Ureter (tissue), 1 donor: Measurements from ENCODE around the genes ISX, RASD2 and APOL1.

GRCh38 chr22:35065623-35066507, at the start of gene ISX:
TSS of gene ISX (plus strand) at chr22:35066158.
- PRO-cap, result no peak

- PRO-cap, result no peak
Measured at GRCh38 chr22:35111249-35111907, 45.4 kb downstream of the ISX start.

DNA sequence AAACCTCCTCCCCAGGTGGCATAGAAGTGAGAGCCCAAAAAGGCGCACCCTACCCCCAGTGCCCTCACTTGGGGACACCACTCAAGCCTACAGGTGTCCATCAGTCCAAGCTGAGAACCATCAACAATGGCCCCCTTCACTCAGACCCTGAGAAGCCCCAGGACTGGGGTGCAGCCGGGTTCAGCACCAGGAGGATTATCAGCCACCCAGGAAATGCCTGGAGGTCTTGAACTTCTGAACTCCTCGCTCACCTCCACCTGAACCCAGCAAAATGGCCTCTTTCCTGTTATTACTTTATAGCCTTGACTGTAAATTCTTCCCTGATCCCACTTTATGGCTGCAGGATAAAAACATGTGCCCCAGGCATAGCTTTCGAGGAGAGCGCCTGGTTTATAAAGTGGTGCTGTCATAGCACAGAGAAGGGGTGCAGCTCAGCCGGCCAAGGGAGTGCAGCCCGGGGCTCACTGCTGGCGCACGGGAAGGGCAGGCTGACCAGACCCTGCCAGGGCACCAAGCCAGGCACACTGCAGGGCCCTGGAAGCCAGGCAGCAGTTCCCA, 50.7 kb downstream of the ISX start:
- PRO-cap, result no peak

GRCh38 chr22:35306326-35307031, 6.8 kb downstream of the TOM1 start:
- PRO-cap, result no peak

DNA sequence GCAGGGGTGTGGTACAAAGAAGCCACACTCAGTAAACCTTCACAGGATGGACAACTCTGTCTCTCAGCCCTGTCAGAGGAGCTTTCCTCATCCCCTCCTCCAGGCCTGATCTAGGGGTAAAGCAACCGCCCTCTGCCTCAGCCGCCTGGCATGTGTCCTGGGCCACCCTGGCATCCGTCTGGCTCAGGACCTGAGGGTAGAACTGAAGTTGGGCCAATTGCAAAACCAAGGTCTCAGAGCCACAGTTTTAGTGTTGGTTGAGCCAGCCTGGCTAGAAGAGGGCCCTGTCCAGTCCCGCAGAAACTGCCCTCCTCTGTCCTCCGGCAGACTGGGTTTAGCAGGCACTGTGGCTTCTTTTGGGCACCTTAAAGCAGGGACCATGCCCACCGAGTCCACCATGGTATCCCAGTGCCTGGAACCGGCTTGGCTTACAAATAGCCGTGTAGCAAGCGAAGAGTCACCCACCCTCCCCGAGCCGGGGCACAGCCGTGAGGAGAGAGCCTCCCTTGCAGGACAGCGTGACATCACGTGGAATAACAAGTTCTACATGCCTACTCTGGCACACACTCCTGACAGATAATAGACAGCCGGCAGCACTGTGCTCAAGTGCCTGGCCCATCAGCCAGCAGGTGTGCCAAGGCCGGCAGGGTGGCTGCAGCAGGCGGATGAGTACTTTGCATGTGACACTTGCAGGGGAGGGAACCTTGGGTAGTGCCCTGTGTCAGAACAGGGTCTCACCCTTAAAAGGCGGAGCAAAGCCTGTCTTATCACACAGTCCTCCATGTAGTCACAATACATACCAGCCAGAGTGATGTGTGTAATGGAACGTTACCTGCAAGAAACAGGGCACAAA, 16.0 kb downstream of the TOM1 start:
- PRO-cap, result no peak

GRCh38 chr22:35338228-35338570, 38.5 kb downstream of the TOM1 start:
- PRO-cap, result no peak

DNA sequence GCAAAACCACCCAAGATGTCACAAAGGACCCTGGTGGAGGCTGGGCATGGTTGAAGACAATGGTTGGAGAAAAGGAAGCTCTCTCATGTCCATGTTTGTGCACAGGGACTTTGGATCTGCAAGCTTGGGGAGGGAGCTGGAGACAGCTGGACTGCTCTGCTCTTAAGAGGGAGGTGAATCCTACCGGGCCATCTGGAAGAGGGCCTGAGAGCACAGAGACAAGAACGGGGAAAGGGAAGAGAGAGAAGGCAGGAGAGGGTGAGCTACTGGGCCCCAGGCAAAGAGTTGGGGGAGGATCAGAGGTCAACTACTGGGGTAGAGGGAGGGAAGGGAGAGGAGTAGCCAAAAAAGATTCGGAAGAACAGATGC, 25.1 kb upstream of the HMOX1 start:
- PRO-cap, result no peak

- PRO-cap, result bidirectional peak, plus-strand start at chr22:35540856, minus-strand start at chr22:35540735
Measured at GRCh38 chr22:35540563-35541025, at the start of gene RASD2. TSS of gene RASD2 (plus strand) at chr22:35540831.

DNA sequence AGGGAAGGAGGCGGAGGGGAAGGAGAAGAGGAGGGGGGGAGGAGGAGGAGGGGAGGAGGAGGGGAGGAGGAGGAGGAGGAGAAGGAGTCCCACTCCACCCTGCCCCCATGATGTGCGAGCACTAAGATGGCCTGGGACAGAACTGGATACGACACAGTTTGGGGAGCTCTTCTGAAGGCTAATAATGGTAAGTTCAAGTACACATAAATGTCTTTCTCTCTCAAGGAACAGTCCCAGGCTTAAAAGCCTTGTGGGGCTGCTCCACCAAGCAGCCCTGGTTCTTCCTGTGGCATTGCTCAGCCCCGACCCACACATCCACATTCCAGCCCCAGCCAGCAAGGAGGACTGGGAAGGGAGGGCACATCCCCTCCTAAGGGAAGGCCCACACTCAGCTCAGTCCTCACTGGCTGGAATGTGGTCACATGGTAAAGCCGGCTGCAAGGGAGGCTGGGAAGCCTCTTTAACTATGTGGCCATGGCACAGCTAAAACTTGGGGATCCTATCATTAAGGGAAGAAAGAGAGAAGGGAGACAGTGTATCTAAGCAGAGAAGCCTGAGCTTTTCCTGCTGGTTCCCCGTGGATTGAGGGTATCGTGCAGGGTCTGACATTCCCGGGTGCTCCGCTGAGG, 13.3 kb upstream of the MB start:
- PRO-cap, result no peak

DNA sequence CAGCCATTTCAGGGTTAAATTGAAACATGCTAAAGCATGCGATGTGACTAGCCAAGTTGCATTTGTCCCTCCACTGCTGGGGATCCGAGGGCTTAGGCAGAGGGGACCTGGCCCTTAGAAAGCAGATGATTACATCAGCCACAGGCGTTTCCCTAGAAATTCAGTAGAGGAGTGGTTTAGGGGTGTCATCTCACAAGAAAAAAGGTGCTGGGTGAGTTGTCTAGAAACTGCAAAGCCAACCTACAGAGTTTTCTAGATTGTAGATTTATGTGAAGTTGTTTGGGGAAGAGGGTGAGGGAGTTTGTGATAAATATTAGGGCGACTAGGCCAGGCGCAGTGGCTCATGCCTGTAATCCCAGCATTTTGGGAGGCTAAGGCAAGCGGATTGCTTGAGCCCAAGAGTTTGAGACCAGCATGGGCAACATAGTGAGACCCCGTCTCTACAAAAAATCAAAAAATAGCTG, 615 bp downstream of the APOL6 start:
- PRO-cap, result no peak

- PRO-cap, result no peak
Measured at GRCh38 chr22:35741798-35742499, 24.3 kb downstream of the APOL5 start.

DNA sequence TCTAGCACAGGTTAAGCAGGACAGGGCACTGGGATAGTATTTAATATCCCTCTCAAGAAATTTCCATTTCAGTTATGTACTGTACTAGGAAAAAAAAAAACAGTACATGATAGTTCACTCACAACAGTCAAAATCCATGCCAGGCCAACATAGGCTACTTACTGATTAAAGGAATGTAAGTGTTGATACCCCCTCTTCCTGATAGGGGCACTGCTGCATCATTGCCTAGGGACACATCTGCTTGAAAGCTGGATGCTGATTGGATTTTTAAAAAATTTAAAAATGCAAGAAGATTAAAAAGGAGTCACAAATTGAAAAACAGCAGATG, 43.3 kb downstream of the APOL5 start:
- PRO-cap, result no peak

GRCh38 chr22:35809673-35810217, 92.1 kb downstream of the APOL5 start:
- PRO-cap, result no peak

DNA sequence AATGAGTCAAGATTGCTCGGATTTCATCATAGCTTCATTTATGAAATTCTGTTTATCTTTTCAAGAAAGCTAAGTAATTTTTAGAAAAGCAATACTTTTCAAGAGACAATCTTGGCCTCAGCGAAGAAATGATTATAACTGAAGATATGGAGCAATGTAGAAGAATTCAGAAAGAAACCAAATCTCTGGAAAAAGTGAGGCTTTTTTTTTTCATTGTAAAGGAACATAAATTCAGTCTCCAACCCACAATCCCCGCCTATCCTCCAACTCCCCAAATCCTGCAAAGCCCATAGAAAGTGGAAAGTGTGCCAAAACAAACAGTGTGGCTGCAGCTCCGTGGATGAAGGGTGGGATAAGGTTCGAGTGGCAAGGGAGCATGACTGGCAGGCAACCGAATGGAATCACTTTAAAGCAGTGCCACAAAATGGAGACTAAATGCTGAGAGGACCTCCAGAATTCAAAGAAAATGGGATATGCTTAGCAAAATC, 118.1 kb downstream of the APOL5 start:
- PRO-cap, result no peak

DNA sequence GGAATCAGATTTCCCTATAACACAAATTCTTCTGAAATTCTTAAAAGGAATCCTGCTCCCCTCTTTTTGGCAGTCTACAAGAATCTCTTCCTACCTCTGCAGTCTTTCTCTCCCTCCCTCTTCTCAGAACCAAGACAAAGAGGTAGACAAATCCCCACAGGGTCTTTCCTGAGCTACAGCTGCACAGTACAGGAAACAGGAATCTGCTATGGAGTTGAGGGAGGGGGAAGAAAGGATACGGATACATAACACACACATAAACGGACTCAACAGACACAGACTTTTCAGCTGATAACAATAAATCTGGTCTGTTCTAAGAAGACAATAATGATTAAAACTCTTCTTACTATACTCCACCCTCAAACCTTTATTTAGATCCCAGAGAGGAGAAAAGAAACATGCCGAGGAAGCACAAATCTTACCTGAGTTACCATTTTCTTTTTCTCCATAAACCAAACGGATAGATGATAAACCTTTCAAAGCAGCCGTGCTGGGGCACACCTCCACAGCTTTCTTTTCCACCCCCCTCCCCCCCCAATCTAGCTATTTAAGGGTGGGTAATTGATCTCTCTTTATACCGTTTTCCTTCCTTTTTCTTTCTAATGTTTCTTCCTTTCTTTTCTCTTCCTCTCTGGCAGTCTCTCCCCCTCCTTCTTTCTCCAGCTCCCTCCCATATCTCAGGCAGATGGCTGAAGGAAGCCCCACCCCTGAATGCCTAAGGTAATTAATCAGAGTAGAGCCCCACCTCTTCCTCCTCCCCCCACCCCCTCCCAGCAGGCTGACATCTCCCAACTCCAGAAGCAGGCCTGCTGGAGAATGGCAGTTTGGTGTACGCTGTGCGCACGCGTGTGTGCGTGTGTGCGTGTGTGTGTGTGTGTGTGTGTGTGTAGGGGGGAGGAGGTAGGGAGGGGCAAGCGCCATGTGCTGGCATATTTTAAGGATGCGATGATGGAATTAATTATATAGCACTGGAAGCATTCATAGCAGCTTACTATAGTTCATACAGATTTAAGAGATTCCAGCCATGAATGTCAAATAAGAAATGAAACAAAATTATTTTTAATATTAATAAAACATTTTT, 122.4 kb downstream of the APOL5 start:
- PRO-cap, result unidirectional peak, minus-strand start at position 659 of the sequence

DNA sequence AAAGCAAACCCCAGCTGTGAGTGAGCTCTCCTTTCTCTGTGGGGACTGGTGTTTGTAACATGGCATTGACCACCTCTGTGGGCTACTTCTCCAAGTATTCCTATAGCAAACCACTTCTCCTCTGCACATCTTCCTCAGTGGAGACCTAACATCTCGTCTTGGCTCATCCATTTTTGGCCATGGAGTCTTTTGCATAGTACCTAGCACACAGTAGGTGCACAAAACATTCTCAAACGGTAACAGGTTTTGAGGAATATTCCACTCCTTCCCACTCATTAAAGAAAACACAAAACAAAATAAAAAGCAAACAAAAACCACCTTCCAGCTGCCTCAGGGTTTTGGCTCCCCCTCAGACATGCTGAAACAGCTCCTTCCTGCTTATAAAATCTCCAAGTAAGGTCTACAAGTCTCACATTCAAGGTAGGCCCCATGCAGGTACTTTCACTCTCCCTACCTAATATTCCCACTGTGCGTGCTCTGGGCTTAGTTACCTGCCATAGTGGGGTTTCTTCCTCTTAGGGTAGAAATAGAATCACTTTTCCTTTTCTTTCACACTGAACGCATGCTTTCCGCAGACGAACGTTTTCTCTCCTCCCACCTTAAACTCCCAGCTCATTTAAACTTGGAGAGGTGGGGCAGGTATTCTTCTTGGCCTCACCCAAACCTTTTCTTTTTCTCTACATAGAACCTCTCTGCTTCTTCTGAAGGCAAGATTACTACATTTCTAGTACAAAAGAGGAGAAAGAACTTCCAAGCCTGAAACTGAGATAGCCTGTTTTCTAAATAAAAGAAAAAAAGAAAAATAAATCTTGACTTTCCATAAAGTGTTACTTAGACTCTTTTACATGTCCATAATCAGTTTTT, 132.3 kb downstream of the RBFOX2 start:
- PRO-cap, result no peak

DNA sequence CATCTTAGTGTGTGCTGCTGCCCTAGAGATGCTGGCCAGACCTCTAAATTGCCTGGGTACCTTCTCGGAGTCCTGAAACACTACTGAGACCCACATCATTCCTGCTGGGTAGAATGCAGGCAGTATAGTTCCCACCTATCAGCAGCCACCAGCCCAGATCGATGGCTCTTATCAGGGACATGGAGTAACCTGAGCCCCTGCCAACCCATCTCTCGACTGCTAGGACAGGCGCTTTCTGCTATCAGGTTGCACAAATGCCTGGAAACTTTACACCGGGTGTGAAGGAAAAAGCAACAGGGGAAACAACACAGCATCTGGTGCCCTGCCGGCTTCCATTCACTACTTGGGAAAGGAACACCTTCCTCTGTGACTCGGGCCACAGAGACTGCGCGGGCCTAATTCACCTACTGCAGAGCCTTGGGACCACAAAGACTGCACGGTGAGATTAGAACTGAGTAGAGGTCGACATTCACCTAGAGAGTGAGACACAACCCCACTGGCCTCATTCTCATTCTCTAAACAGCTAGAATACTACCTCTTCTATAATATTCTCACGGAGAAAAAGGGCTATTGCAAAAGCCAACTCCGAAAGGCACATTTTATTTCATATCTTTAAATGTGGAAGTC, 18.5 kb downstream of the RBFOX2 start:
- PRO-cap, result no peak

DNA sequence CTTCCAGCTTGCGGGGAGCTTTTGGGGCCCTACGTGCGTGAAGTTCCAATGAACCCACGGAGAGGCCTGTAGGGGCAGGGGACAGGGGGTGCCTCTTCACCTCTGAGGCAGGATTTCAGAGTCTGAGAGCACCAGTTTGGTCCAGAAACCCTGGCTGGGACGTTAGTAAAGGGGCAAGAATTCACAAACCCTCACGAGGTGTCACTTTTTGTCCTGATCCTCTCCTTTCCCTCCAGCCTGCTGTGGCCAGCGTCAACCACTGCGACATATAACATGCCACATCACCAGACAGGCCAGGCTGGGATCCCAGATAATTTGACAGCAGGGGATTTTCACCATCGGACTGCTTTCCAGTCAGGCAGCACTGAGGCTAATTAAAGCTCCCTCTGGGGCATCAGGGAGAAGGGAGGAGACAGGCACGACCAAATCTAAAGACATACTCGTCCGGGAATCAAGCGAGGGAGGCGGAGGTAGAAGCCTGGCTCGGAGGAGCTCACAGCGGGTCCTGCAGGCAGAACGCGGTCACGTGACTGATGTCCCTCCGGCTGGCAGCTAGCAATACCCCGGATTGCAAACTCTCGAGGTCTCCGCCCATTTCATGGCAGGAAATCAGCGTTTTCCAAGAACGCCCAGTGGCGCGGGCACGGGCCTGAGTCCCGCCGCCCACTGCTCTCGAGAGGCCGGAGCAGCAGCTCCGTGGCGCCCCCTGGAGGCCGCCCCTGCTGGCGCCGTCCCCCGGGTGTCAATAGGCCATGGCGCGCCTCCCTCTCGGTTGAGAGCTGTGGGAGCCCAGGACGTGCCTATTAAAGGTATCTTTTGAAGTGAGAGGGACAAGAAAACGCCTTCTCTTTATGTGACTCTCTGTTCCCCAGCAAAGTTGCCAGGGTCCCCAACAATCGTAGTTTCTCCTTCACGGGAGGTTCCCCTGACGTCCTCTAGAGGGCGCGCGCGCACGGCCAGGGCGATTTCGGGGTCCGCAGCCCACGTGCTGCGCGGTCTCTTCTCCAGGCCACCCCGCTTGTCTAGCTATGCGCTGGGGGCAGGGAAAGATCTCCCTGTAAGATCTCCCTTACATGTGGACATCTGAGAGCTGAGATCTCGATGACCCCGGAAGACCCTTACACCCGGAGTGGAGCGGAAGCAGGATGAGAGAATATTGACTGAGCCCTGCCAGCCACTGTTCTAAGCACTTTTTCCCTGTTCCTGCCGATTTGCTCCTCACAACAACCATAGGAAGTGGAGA, 37.2 kb upstream of the RBFOX2 start:
- PRO-cap, result bidirectional peak, plus-strand start at position 652 of the sequence, minus-strand start at position 507 of the sequence

GRCh38 chr22:36237370-36237820, 1.9 kb downstream of the APOL2 start:
- PRO-cap, result no peak

- PRO-cap, result unidirectional peak, plus-strand start at chr22:36253144
Measured at GRCh38 chr22:36252601-36253719, at the start of gene APOL1. TSS of gene APOL1 (plus strand) at chr22:36253133.